Measurements from ENCODE around the gene SKAP2.

DNA sequence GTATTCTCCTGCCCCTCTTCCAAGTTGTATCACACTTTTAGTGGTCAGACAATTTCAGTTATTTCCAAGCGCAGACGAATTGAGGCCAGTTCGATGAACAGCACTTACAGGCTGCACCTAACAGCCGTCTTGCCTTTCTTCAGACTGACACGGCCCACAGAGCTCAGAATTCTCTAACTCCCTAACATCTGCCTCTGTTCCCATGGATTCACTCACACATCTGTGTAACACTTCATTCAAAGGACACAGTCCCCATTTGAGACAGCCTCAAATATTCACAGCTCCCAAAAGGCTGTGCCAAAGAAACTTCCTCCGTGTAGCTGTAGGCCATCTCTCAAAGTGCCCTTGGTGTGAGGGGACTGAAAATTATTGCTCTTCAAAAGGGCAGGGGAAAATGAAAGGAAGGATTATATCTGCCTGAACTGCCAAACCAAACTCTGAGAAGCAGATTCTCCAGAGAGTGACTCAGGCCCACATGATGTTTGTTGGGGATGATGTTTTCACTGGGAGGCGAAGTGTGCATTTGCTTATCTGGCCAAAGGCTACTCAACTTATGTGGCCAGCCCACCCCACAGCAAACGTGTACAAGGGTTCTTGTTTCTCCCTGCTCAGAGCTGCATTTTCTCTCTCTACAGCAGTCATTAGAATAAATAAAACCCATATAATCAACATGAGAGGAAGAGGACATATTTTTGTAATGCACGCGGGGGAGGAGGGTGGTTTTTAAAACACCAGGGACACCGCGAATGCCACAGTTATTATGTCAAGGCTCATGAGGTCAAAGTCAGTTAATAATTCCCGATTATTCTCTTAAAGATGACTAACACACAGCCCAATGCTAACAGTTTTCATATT is 302.4 kb upstream of the NFE2L3 start:
- PRO-cap, result no peak
- RRBS, result no CpG with 5 or more reads among the region's 13 CpGs

DNA sequence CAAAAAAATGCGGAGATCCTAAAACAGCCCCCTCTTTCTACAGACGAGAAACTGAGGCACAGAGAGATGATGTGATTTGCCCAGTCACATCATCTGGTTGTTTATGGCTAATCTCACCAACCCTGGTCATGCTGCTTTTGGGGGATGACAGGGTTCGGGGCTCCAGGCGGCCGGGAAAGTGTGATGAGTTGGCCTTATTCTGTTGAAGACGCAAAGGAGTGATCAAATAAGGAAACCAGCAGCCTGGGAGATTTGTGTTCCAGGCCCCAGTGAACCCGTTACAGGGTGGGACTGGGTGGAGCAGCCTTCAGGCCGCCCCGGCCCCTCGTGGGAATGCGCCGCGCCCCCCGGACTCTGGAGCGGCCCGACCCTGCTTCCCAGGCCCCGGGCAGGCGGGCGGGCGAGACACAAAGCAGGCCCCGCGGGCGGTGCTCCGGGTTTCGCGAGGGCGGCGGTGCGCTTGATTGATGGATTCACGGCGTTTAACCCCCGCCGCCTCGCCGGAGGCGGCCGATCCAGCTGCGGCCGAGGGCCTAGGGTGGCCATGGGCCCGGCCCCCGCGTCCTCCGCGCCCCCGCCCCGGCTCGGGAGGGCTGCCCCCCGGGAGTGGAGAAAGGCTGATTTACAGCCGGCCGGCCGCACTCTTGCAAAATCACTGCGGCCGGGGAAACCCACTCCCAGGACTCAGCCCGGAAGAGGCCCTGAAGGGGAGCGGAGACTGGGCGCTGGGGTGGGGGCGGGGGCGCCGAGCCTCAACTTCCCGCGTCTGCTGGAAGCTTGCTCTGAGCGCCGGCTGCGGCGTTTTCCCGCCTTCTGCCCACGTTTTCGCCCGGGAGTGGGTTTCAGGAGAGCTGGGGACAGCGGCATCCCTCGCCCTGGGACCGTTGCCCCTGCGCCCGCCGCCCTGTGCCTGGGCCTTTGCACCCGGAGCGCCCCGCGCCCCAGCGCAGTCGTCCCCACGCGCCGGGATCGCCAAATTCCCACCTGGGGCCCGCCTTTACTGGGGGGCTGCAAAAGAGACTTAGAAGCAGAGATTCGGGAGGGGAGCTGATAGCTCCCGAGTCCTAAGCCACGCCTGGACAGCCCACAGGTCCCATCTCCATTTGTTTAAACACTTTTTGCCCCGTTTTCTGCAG is 299.6 kb upstream of the NFE2L3 start:
- PRO-cap, result no peak
- RRBS, result 33% methylated on average over 47 of the region's 90 CpGs

DNA sequence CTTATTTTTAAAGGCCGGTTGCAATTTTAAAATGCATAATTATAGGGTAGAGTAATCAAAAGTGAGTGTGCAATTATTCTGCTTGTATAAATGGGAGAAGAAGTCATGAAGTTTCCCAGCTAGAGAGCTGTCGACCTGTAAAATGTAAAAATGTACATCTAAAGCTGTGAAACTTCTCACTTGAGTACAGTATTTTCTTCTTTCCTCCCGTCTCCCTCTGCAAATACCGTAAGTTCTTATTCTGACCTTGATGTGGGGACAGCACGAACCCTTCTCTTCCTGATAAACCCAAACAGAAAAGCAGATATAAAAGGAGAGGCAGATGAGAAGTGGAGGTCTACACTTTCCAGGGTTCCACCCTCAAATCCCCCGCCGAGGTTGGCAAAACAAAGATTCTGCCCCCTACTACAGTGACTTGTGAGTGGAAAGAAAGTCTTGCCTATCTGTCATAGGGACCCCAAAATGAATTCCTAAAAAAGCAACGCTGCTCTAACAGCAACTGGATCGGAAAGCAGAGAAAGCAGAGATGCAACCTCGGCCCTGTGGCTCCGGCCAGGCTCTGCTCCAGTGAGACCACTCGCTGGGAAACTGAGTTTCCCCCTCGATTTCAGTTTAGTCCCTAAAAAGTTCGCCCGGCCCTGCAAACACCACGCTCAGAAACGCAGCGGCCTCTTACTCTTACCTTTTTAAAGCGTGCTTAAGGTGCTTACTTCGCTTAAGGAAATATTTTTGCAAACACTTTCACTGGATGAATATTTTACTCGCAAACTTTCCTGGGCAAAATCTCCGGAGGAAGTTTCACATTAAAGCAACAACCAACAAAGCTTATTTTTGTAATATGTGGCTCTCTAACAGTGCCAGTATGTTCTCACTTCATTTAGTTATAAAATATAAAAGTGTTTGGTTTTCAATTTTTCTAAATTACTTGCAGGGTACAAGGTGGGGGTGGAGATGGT is 298.0 kb upstream of the NFE2L3 start:
- PRO-cap, result no peak
- RRBS, result 70% methylated on average over 5 of the region's 22 CpGs

DNA sequence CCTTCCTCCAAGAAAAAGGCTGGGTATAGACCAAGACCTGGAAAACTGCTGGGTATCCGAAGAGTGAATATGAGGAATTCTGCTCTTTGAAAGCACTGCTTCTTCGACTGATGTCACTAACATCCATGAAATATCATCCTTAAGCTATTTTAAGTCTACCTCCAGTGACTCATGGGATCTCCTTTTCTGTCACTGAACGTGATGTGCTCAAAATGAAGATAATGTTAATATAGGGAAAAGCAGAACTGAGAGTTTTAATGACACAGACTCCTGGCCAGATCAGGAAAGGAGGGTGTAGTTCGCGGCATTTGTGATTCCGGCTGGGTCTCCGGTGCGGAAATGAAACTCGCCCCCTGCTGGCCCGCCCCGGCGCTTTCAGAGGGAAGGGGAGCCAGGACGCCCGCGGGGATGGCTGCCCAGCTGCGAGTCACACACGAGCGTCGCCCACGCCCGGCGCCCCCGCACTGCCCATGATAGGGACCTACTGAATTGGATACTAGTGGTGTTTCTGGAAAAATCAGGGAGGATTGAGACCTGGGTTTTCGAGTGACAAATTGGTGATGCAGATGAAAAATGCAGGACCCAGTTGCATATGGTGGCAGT is 256.7 kb upstream of the NFE2L3 start:
- PRO-cap, result no peak
- RRBS, result 23% methylated on average over 10 of the region's 24 CpGs

DNA sequence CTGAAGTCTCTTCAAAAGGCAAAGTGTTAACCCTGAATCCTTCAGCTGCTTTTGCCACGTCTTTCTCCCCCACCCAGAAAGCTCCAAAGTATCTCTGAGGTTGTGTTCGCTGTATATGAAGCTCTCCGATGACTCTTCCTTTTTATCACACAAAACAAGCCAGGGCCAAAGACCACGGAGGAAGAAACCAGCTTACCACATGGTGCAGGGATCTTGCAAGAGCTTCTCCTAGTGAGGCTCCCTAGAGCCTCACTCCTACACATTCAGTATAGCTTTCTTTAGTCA is 254.6 kb upstream of the NFE2L3 start:
- PRO-cap, result no peak
- RRBS, result no CpG with 5 or more reads among the region's 4 CpGs

DNA sequence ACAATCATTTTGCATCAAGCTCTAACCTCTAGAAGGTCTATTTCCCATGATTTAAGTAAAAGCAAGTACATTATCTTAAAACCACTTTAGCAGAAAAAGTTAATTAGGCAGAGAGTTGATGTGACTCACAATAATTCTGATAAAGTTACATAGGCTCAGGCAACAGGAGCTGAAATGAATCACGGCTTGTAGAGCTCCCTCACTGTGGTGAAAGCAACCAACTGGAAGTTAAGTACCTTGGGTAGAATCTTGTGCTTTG is 68.9 kb upstream of the NFE2L3 start:
- PRO-cap, result no peak
- RRBS, result no CpG with 5 or more reads among the region's 1 CpG

DNA sequence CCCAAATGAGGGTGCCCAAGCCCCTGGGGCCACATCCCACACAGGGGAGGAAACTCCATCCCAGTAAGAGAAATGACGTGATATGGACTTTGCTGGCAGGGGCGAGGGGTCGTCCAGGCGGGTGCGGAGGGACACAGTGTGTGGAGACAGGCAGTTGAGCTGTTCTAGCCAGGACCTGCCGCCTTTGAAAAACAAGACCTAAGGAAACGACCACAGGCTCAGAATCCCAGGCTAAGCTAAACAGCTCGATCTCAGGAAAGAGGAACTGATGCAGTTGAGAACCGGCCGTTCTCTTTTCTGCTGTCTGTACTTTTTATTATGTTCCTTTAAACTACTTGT is 51.1 kb upstream of the NFE2L3 start:
- PRO-cap, result no peak
- RRBS, result no CpG with 5 or more reads among the region's 10 CpGs

DNA sequence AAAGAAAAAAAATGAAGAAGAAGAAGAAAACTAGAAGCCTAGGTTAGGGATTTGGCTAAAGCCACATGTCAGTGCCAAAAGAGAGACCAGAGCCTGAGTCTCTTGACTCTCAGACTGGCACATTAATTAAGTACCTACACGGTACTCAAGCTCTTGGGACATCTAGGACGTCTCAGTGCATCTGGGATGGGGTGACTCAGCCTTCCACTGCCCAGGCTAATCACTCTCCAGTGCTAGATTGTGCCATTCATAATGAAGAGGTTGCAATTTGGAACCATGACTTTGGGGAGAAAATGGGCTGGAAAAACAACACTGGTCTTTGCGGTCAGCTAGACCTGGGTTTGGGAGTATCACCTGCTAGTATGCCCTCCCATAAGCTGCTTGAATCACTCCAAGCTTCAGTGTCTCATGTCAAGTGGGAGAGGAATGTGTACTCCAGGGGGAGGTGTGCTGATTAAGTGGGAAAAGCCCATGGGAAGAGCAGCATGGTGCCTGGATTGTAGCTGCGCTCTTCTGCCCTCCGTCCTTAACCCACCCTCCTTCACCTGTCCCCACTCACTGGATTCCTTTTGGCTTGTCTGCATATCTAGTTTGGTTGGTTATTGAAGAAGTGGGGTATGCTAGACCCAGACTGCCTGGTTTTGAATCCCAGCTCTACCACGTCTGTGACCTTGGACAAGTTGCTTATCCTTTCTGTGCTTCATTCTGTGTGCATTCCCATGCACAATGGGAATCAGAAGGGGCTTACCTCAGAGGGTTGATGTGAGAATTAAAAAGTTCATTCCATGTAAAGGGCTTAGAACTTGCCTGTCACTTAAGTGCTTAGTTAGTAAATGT is 3.7 kb downstream of the NFE2L3 start:
- PRO-cap, result no peak
- RRBS, result no CpG with 5 or more reads among the region's 6 CpGs

DNA sequence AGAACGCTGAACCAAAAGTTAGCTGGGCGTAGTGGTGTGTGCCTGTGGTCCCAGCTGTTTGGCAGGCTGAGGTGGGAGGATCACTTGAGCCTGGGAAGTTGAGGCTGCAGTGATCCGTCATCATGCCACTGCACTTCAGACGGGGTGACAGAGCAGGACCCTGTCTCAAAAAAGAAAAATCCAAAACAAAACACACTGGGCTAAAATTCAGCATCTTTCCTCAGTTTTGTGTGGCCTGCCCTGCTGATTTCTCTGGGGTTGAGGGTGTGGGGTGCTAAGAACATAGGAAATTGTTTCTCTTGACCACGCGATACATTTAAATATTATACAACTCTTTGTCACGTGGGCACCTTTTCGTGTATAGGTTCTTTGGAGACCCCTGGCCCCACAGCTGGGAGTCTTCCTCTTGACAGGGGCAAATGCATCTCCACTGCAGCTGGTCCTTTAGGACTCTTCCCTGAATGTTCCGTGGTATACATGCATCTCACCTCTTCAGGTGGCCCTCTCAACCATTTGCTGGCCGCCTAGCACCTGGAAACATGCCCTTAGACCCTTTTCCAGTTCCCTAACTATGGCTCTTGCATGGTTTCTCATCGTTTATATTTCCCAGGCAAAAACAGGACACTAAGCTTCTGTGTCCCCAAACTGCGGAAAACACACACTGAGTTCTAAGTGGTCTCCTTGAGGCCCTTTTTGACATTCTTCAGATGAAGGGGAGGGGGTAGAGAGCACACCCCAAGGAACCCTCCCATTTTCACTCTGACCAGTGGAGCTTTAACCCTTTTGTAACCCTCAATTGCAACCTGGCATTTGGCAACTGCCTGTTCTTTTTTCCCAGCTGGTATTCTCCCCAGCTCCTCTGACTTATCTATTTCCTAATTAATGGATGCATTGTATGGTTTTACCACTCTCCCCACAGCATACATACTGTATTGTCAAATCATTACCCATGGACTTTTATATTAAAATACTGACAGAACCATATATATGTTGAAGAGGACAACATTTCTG is 20.7 kb downstream of the HNRNPA2B1 start:
- PRO-cap, result unidirectional peak, minus-strand start at position 568 of the sequence
- RRBS, result no CpG with 5 or more reads among the region's 12 CpGs

DNA sequence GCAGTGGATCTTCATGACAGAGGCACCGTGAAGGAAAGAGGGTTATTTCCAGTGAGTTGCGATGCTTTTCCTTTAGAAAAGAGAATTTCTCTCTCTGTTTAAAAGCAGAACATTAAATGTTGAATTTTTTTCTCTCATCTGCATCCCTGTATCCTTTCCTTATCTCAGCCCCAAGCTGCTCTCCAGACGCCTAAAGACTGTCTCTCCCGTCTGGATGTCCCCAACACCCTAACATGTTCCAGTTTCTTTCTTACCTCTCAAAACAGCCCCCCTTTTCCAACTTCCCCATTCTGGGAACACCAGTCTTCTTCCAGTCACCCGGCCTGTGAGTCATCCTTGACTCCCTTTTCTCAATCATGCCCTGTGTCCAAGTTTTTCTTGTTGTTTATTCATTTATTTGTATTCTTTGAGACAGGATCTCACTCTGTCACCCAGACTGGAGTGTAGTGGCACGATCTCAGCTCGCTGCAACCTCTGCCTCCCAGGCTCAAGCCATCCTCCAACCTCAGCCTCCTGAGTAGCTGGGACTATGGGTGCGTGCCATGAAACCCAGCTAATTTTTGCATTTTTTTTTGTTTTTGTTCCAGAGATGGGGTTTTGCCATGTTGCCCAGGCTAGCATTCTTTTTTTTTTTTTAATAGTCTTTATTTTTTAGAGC is 15.5 kb downstream of the SNX10 start:
- PRO-cap, result no peak
- RRBS, result no CpG with 5 or more reads among the region's 8 CpGs

DNA sequence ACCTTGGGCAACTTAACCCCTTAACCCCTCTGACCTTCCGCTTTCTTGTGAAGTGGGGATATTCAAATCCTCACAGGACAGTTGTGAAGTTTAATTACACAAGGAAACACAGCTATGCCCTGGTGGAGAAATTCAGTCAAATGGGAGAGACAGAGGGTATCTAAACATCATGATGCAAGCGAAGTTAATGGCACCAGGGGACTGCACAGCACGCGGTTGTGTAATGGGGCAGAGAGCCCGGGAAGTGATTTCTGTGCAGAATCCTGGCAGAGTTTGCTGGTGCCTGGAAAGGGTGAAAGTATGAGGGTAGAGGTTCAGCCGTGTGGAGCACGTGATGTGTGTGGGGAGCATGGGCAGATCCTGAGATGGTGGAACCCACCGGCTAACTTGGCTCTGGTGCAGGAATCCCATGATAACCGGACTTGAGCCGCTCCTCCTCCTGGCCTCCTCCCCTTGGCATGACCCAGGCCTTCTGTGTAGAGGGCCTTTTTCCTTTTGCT is 51.7 kb downstream of the SNX10 start:
- PRO-cap, result no peak
- RRBS, result no CpG with 5 or more reads among the region's 10 CpGs

- PRO-cap, result no peak
- RRBS, result no CpG with 5 or more reads among the region's 2 CpGs
Observed at GRCh38 chr7:26369431-26369787, 77.7 kb downstream of the SNX10 start.

GRCh38 chr7:26375965-26376871 is 84.6 kb downstream of the SNX10 start:
- PRO-cap, result no peak
- RRBS, result 94% methylated on average over 31 of the region's 98 CpGs

GRCh38 chr7:26420707-26421122 is 129.1 kb downstream of the SNX10 start:
- PRO-cap, result no peak
- RRBS, result no CpG with 5 or more reads among the region's 4 CpGs

- PRO-cap, result no peak
- RRBS, result no CpG with 5 or more reads among the region's 2 CpGs
Observed at GRCh38 chr7:26776253-26777313, 87.8 kb downstream of the SKAP2 start.

GRCh38 chr7:26863870-26864979 is at the start of gene SKAP2:
Gene SKAP2 (minus strand): TSS chr7:26864590.
- PRO-cap, result bidirectional peak, plus-strand start at chr7:26864379, minus-strand start at chr7:26864378; bidirectional peak, plus-strand start at chr7:26864872, minus-strand start at chr7:26864589
- RRBS, result under 1% methylated on average over 21 of the region's 57 CpGs

DNA sequence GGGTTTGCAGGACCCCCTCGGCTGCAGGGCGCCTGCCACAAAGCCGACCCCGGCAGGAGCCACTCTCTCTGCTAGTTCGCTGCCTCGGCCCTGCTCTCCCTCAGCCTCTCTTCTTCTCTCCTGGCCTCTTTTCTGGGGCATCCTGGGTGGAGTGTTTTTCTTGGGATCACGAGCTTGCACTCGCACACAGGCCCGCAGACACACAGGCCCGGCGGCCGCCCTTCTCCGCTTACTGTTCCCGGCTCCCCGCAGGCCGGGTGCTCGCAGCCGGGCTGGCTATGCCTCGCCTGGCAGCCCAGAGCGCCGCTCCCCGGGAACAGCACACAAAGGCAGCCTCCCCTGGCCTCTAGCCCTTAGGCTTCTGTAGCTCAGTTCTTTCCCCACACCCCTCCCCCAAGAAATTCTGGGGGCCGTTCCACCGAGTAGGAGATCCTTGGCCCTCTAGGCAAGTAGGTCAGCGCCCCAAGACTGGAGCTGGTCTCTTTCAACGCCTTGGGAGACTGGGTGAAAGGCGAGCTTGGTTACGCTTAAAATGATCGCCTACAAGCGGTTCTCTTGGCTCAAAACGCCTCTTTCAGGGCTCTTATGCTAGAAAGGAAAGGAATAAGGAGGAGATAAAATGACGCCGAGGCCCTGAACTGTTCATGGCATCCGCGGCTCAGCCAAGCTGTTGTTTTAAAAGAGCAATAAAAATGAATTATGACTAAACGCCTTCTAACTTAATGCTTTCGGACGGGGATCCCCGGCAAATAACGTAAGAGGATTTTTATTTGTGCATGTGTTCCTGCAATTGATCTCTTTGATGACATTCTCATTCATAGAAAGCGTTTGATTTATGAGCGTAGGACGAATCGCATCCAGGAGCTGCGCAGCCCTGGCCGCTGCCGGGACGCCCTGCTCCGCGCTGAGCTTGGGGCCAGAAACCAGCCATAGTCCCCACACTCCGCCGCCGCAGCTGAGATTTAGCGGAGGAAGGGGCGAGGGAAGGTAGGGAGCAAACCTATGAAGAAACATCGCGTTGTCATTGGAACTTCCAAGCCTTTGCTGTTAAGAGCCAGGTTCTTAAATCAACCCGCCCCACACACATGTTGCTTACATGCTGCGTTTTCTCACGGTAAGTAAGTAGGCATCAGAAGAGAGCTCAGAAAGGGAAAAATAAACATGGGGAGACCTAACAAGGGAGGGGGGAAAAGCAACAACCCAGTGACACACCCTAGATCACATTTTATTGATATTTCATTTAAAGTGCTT is 2.9 kb upstream of the HOXA1 start:
- PRO-cap, result no peak
- RRBS, result 1% methylated on average over 5 of the region's 60 CpGs

DNA sequence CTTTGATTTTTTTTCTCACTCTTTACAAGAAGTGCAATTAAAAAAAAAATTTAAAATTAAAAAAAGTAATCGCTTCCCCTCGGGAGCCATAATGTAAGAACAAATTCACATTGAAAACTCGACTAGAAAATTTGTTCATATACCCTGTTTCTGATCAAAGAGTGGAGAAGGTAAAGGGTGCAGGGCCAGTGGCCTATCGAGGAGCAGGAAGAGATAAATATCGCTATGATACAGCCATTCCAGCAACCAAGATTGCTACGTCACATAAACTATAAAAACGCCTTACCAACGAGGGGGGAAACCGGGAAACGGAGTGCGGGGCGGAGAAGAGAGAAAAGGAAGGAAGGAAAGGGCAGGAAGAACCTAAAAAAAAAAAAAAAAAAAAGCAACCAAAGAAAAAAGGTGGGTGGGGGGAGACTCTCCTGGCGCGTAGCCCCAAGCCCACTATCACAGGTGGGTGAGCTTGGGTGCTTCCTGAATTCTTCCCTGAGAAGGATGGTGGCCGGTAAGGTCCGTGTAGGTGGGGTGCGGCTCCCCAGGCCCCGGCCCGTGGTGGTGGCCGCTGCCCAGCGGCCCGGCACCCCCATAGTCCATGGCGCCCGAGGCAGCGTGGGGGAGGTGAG is 5.1 kb upstream of the HOXA2 start:
- PRO-cap, result bidirectional peak, plus-strand start at position 301 of the sequence, minus-strand start at position 211 of the sequence
- RRBS, result 56% methylated on average over 7 of the region's 25 CpGs

DNA sequence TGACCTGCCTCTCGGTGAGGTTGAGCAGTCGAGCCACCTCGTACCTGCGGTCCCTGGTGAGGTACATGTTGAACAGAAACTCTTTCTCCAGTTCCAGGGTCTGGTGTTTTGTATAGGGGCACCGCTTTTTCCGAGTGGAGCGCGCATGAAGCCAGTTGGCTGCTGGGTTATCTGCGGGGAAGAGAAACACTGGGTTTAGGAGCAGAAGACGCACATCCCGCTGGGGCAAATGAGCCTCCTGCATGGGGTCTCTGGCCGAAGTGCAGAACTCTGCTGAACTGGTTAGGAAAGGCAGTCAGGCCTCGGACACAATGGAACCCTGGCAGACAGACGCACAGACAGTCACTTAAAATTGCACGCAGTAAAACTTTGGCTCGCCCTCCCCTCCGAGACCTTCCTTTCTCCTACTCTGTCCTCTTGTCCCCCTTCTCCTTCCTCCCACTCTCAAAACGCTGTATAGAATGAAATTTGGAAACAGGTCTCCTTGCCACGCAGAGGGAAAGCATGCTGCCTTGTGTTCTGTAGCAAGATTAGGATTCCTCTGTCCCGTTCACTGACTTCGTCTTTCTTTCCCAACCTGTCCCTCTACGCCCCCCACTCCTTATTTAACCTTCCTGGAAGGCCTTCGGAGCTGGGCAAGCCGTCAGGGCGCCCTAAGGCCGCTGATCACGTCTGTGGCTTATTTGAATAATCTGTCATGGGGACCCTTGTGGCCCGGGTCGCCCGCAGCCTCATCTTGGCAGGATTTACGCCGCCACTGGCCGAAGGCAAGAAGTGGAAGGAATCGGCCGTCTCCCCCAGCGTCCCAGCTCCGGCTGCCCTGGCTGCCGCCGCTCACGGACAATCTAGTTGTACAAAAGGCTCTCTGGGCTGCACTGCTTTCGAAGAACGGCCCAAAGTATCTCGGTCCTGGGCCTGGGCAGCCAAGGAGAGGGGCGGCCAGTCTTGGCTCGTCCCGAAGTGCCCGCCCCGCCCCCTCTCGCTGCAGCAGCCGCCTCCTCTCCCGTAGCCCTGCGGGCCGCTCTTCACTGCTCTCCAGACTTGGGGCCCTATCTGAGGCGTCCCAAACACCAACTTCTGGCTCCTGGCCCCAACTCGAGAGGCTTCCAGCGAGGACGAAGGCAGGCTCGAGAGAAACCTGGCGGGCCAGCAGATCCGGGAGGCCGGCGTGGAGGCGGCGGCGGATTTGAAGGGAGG is 1.3 kb downstream of the HOXA9 start:
- PRO-cap, result bidirectional peak, plus-strand start at position 987 of the sequence, minus-strand start at position 759 of the sequence
- RRBS, result 40% methylated on average over 8 of the region's 65 CpGs

- PRO-cap, result no peak
- RRBS, result no CpG with 5 or more reads among the region's 27 CpGs
Observed at GRCh38 chr7:27167955-27168782, 2.8 kb upstream of the HOXA9 start.